BJ (cell line): ENCODE measurements around the gene HEATR5B.

DNA sequence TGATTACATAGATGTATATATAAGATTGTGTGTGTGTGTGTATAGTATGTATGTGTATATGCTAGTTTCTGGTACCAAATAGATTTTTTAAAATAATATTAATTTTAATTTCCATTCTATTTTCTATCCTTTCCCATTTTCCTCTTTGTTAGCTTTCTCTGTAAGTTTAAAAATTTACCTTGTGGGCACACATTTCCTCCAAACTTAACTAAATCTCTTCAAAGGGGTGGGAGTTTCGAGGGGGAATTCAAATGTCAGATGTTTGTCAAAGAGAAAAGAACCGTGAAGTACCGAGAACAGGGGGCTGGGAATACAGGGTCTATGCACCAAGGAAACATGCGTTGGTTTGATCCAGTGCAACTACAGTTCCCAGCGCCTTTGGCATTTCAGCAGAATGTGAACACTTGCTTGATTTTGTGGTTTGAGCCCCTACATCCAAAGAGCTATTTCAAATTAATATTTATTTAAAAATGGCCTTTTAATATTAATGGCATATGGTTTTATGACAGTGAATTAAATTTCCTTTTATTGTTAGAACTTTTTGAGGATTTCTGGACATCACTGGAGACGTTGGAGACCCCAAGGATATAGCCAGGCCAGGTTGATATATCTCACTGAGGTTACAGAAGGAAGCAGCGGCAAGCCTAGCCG lies 9.4 kb downstream of the CRIM1 start:
- CAGE, long polyA plus RNA: no peak
- RRBS: no CpG with 5 or more reads among the region's 8 CpGs

GRCh38 chr2:36367228-36367825 lies 11.7 kb downstream of the CRIM1 start:
- CAGE, long polyA plus RNA: no peak
- RRBS: no CpG with 5 or more reads among the region's 3 CpGs

- CAGE, long polyA plus RNA: no peak
- RRBS: no CpG with 5 or more reads among the region's 8 CpGs
These were observed 20.7 kb downstream of the CRIM1 start for GRCh38 chr2:36376177-36376866.

DNA sequence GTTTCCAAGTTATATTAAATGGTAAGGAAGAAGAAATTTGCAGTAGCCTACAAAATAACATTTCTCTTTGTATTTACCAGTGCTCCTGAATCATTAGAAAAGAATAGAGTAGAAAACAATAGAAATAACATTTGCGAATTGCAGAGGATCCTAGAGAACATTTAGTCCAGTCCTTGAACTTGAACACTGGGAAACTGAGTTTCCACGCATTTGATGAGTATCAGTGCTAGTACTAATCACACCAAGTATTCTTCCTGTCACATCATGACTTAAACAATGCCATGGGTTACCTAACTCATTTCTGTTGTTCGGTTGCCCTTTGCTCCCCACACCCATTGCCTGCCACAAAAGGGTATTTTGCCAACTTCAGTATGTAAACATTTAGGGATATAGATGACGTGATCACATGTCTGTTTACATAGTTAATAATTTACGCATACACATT lies 42.2 kb downstream of the CRIM1 start:
- CAGE, long polyA plus RNA: no peak
- RRBS: no CpG with 5 or more reads among the region's 5 CpGs

- CAGE, long polyA plus RNA: no peak
- RRBS: no CpG with 5 or more reads among the region's 13 CpGs
These were observed 56.3 kb downstream of the CRIM1 start for GRCh38 chr2:36411767-36412395.

DNA sequence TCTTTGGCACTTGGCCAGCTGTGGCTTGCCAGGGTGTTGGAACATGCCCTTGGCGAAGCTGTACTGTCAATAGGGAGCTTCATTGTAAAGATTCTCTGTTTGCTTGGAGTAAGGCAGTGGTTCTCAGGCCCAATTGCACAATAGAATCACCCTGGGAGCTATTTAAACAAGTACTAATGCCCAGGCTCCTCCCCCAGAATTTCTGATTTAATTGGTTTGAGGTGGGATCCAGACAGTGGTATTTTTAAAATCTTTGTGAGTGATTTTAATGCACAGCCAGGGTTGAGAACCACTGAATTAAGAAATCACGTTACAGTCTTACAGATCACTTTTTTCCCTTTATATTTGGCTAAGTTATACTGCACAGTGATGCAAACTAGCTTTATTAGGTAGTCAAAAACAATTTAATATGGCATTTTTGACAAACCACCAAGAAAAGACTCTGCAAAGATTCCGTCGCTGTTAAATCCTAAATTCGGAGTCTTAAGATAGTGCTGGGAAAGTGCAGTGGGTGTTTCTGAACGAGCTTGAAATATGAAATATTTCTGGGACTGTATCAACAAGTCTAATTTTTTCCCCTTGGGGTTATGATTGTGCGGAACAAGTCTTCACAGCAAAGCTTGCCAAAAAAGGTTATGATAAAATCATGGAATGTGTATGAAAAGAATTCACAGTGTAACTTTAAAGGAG lies 78.0 kb downstream of the CRIM1 start:
- CAGE, long polyA plus RNA: no peak
- RRBS: no CpG with 5 or more reads among the region's 7 CpGs

- CAGE, long polyA plus RNA: no peak
These were observed 93.2 kb downstream of the CRIM1 start for GRCh38 chr2:36448760-36449129.

DNA sequence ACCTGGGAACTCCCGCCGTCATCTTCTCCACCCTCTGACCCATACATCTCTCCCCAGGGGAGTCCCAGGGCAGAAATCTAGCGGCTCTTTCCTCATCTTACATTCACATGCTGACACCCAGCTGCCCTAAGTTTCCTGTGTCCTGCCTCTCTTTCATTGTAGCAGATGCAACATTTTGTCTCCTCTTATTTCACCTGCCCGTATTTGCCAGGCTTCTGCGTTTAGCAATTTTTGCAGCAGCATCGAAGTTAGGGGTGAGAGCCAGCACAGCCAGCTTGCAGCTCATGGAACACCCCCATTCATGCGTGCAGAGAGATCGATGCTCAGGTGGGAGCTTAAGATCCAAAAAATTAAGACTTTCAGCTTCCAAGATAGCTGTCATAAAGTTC lies 107.9 kb downstream of the CRIM1 start:
- CAGE, long polyA plus RNA: no peak
- RRBS: no CpG with 5 or more reads among the region's 8 CpGs

GRCh38 chr2:36541434-36542344 lies 56.3 kb downstream of the FEZ2 start:
- CAGE, long polyA plus RNA: no peak
- RRBS: no CpG with 5 or more reads among the region's 12 CpGs

DNA sequence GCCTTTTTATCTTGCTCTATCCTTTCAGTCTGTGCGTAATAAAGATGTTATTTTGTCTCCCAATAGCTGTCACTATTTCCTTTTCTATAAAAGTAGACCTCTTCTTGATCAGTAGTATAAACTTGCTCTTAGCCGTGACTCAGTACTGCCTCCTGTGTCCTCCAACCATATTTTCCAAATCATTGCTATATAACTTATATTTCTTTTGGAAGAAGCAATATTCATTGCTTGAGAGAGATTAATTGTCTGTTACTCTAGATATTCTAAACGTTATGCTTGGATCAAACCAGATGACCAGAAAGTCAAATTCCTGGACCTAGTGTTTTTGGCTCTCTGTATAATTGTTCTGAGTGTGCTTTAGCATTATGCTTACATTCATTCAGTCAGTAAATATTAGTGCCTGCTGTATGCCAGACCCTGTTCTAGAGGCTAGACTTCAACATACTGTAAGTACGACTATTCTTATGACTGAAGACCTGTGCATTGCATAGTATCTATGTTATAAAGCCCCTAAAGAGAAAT lies 52.9 kb downstream of the FEZ2 start:
- CAGE, long polyA plus RNA: no peak
- RRBS: no CpG with 5 or more reads among the region's 4 CpGs

- CAGE, long polyA plus RNA: start-site peak on the plus strand at chr2:36548981-36549092, 274 and 113 reads in 2 replicates; start-site peak on the plus strand at chr2:36549301-36549350, 81 and 52 reads in 2 replicates; start-site peak on the plus strand at chr2:36549502-36549539, 95 and 25 reads in 2 replicates
- RRBS: no CpG with 5 or more reads among the region's 8 CpGs
These were observed 48.9 kb downstream of the FEZ2 start for GRCh38 chr2:36548894-36549704.

DNA sequence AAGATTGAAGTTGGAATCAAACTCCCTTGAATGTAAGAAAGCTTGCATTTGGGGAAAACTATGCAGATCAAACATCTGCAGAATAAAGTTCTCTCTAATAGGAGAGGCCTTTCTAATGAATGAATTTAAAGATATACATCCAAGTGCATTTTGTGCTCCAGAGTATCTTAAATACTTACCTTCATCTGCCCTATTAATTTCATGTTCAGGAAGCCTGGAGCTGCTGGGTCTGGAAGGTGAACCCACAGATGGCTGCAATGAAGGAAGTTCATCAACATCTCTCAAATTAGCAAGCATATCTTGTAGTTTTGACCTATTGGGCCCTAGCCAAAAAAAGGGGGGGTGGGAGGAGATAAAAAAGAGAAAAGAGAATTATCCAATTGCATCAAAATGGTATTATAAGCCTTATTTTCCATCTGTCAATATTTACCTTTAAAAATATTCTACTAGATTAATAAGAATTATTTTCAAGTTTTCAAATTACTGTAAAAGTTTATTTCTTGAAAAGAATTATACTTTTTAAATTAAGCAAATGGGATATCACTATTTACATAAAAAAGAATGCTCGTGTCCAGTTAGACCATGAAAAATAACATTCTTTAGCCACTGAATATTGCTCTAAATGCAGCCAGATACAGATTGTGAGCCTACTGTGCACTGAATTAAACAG lies 82.4 kb downstream of the STRN start:
- CAGE, long polyA plus RNA: no peak
- RRBS: no CpG with 5 or more reads among the region's 1 CpG

DNA sequence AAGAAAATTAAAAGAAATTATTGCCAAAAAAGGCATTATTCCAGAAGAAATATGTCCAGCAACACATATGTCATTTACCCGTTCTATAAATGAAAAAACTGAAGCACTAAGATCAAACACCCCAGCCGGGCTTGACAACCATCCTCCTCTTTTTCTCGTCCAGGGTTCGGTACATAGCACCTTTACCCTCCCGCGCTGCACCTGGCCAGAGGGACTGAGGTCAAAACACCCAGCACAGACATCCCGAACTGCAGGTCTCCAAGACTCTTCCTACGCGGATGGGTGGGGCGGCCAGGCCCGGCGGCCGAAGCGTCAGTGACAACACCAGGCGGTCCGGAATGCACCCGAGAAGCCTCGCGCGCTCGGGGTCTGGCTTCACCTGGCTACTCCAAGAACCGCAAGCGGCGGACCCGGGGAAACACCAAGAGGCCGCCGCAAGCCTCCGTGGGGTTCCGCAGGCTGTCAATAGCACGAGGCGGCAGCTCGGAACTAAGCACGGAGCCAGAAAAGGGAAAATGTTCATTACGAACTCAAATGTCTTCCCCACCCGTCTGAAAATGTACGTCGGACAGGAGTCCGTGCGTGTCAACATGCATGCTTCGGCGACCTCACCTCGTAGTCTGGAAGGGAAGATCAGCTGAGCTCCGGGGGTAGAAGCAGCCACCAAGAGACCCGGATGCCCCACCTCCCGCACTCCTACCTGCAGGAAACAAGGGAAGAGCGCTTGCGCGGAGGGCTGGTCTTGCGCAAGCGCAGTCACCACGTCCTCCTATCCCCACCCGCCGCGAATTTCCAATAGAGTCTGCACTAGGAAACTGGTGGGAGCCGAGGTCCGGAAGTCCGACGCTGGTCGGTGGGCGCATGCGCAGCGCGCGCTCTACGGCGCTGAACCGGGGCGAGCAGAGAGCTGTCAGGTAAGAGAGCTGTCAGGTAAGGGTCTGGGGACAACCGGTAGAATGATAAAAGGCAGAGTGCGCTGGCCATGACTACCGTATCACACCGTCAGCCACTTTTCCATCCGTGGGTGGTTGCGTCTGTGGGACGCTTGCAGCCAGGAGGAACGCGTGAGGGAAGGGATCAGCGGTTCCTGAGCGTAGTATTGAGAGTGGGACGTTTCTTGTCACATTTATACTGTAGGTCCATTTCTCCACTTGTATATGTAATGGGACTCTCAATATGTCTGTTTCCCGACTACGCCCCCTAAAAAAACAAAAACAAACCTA lies at the start of gene HEATR5B:
TSS of gene HEATR5B (minus strand) at position 716 of the 1,223 bp plus-strand sequence.
- CAGE, long polyA plus RNA: start-site peak on the minus strand centred at position 669 of the sequence, 60 bp wide, 370 and 171 reads in 2 replicates; start-site peak on the plus strand centred at position 862 of the sequence, 48 bp wide, 248 and 157 reads in 2 replicates
- RRBS: under 1% methylated on average over 24 of the region's 82 CpGs

DNA sequence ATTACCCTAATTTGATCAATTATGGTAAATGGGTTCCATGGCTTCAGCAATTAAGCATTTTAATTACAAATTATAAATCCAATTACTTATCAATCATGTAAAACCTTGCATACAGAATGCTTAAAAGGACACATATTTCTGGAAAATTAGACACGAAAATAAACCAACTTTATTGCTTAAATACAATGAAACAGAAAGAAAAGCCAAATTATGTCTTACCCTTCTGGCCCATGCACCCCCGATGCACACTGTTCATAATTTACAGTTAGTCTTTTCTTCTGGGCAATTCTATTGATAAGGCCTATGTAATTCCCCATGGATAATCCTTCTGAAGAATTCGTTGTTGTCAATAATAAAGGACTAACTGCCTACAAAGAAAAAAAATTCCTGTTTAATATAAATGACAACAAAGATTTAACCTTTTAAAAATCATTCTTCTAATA lies 15.4 kb downstream of the EIF2AK2 start:
- CAGE, long polyA plus RNA: no peak
- RRBS: no CpG with 5 or more reads among the region's 3 CpGs

- CAGE, long polyA plus RNA: no peak
- RRBS: no CpG with 5 or more reads among the region's 4 CpGs
These were observed 9.7 kb downstream of the CEBPZOS start for GRCh38 chr2:37206011-37206319.

GRCh38 chr2:37357508-37357984 lies 13.1 kb downstream of the QPCT start:
- CAGE, long polyA plus RNA: no peak
- RRBS: no CpG with 5 or more reads among the region's 4 CpGs

GRCh38 chr2:37562178-37562692 lies 109.2 kb downstream of the CDC42EP3 start:
- CAGE, long polyA plus RNA: no peak
- RRBS: no CpG with 5 or more reads among the region's 3 CpGs

DNA sequence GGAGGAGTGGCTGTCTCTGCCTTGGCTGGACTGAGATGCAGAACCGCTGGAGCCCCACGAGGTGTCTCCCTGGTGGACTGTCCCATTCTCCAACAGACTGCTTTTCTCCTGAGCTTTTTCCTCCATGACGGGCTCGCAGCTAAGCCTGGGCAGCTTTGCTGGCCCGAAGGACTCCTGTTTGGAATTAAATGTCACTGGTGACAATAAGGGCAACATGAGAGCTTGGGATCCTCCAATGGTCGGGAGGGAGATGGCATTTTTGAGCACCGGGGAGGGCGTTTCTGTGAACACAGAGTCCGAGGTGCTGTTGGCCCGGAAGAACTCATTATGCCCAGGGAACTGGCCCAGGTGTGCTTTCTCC lies 25.4 kb downstream of the CDC42EP3 start:
- CAGE, long polyA plus RNA: no peak
- RRBS: 94% methylated on average over 3 of the region's 10 CpGs

- CAGE, long polyA plus RNA: no peak
- RRBS: no CpG with 5 or more reads among the region's 1 CpG
These were observed 86.5 kb upstream of the CDC42EP3 start for GRCh38 chr2:37758083-37758283.

DNA sequence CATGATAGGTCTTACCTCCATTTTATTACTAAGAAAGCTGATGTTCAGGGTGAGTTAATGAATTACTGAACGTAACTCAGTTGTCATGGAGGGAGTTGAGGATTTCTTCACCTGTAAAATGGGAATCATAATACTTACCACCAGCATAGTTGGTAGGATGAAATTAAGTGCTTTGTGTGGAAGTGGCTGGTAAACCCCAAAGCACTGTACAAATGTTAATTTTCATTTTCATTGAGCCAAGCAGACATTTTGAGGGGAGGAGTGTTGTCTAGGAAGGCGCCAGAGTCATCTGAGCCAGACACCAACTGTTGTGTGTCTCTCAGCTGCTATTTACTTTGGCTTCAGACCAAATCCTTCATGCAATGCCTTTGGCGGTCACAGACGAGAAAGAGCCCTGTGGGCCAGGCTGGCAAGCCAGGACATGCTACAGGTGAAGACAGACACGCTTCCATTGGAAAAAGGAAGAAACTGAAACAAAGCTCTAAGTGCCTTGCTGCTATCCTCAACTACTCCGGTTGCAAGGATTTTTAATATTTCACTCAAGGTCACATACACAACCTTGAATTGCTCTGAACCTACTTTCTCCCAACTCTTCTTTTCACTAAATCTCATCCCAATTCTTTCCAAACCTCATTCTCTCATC lies 115.4 kb upstream of the CDC42EP3 start:
- CAGE, long polyA plus RNA: no peak
- RRBS: no CpG with 5 or more reads among the region's 6 CpGs